ENCODE measurements around a stretch of chr3.

DNA sequence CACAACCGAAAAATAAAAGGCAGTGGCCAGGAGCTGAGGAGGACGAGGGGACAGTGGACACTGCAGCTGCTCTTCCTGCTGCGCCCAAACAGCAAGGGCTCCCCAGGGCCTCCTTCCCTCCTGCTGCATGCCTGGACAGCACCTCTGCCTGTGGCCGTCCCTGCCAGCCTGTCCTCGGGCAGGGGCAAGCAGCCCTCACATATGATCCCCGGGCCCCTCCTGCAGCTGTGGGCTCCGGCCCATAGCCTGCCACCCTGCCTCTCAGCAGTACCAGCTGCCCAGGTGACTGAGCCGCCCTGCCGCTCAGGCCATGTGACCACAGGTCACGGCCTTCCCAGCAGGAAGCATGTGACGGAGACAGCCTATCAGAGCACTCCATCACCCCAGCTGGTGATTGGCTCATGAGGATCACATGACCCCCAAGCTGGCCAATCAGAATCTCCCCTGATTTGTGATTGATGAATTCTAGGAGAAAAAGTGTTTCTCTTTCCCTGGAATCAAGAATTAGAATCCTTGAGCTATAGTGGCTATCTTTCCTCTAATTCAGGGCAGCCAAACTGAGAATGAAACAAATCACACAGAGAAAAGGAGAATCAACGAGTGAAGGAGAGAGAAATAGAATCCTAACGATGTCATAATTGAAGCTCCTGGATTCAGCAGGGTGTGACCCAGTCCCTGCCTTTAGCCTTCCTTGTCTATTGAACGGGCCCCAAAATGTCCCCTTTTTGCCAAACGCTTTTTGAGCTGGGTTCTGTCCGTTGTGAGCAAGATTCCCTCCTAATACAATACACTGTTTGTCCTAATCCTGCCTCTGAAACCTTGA lies 23.8 kb downstream of the ALDH1L1 start:
- RRBS, result no CpG with 5 or more reads among the region's 16 CpGs

GRCh38 chr3:126184514-126185101 lies 4.2 kb upstream of the ALDH1L1 start:
- RRBS, result no CpG with 5 or more reads among the region's 7 CpGs

DNA sequence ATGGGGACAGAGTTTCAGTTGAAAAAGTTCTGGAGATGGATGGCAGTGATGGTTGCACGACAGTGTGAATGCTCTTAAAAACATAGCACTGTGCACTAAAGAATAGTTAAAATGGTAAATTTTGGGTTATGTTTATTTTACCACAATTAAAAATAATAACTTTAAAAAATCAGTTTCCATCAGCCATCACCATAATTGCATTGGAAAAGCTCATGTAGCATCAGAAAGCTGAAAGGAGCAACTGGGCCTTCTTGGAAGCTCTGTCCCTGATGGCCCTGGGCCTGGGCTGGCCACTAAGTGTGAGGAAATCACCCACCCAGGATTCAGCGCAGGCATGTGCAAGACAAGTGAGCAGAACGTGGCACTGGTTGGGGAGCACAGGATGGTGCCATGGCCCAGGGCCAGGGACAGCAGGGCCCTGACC lies 5.7 kb upstream of the ALDH1L1 start:
- RRBS, result no CpG with 5 or more reads among the region's 3 CpGs

- RRBS, result no CpG with 5 or more reads among the region's 8 CpGs
These were observed 15.7 kb downstream of the KLF15 start for GRCh38 chr3:126341417-126341965.

- RRBS, result no CpG with 5 or more reads among the region's 12 CpGs
These were observed 3.4 kb downstream of the ZXDC start for GRCh38 chr3:126472003-126472881.

DNA sequence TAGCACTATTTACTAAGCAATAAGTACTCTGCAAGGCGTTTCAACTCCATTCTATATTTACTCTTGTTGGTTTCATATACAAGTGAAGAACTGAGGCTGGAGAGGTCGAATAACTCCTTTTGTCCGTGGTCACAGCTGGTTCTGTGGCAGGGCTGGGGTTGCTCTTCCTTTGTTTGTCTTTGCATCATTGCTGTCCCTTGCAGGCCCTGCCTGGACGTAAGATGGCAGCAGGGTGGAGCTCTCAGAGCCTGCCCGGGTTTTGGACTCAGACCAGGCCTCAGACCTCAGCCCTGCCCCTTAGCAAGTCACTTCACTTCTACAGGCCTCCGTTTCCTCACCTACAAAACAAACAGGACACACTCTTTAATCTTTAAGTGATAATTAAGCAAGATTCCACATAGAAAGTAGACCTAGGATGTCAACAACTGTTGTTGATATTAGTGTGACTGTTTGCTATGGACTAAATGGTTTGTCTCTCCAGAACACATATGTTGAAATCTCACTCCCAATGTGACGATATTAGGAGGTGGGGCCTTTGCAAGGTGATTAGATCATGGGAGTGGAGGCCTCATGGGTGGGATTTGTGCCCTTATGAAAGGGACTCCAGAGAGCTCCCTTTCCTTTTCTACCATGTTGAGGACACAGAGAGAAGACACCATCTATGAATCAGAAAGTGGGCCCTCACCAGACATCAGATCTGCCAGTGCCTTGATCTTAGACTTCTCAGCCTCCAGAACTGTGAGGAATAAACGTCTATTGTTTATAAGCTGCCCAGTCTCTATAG lies 65.5 kb upstream of the PLXNA1 start:
- RRBS, result no CpG with 5 or more reads among the region's 8 CpGs

DNA sequence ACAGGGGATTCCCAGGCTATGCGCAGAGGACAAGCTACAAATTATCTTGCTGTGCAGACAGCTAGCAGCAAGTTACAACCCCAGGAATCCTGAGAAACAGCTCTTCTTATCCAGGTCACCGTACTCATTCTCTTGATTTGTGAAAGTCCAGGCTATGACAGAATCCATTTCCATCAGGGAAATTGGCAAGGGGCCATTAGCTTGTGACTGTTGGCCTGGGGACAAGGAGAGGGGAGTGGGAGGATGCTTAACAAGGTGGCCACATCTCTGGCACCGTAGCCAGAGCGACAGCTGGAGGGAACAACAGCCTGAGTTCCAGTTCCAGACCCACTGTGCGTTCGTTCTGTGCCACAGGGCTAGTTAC lies 45.0 kb upstream of the PLXNA1 start:
- RRBS, result no CpG with 5 or more reads among the region's 6 CpGs

DNA sequence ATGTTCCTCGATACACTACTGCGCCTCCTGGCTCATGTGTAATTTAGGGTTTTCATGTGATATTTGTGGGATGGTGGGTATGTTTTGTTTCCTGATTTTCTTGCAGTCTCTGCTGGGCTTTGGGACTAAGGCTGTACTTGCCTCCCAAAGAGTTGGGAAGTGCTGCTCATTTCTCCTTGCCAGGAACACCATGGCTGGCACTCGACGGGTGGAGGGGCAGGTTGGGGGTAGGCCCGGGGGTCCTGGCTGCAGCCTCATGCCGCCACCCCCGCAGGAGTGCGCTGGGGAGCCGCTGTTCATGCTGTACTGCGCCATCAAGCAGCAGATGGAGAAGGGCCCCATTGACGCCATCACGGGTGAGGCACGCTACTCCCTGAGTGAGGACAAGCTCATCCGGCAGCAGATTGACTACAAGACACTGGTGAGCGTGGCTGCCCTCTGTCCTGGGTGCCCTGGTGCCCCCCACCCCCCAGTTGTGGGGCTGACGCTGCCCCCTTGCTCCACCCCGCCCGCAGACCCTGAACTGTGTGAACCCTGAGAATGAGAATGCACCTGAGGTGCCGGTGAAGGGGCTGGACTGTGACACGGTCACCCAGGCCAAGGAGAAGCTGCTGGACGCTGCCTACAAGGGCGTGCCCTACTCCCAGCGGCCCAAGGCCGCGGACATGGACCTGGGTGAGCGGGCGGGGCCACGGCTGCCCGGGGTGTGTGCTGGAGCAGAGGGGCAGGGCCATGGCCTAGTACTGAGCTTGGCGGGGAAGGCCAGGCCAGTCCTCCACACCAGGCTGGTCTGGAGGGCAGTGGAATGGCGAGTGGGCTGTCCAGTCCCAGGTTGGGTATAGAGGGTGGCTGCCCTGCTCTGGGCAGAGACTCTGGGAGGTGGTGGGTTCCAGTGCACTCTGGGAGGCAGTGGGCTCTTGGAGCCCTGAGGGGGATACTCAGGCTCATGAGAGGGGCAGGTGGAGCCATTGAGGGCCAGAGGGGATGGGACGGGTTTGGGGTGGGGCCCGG lies 45.1 kb downstream of the PLXNA1 start:
- RRBS, result no CpG with 5 or more reads among the region's 33 CpGs

- RRBS, result no CpG with 5 or more reads among the region's 17 CpGs
These were observed 34.1 kb downstream of the PRR23E start for GRCh38 chr3:127226934-127227617.

- RRBS, result 60% methylated on average over 3 of the region's 36 CpGs
These were observed 15.4 kb downstream of the TPRA1 start for GRCh38 chr3:127574945-127575678.

DNA sequence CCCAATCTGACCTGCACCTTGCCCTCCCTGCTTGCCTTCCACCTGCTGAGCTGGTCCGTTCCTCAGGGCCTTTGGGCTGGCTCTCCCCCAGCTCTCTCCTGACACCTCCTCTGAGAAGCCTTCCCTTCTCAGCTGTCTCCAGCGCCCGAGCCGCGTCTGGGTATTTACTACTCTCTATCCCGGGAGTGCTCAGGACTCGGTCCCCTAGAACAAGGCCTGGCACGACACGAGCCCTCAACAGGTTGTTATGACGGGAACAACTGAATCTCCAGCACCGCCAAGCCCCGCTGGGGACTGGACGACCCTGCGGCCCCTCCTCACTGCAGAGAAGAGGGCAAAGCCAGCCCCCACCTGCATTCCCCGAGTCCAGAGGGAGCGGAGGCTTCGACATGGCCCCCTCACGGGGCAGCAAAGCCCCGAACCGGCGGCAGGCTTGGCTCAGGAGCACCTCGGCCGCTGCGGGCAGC lies 916 bp downstream of the TPRA1 start:
- RRBS, result 0% methylated on average over 4 of the region's 24 CpGs

DNA sequence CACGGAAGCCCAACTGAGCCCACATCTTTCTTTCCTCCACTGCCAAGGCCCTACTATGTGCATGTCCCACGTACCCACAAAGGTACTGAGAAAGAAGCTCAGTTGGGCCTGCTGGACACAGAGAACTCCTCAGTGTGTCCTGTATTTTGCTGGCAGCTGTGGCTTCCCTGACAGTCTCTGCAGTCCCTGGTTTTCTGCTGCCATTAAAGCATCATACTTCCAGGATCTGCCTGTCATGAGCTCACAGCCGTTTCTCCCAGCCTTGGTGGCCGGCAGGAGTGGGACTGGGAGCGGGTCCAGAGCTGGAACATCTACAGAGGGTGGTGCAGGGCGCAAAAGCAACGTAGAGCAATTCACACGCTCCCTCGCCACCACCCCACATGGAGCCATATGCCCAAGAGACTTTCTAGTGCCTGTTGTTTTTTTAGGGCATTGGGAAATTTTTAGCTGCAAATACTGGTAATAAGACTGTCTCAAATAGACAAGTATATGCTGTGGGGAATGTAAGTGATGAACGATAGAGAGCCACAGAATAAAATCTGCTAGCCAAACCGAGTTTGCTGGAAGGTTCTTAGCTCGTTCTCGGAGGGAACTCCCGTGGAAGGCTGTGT lies 33.6 kb downstream of the ABTB1 start:
- RRBS, result no CpG with 5 or more reads among the region's 14 CpGs

DNA sequence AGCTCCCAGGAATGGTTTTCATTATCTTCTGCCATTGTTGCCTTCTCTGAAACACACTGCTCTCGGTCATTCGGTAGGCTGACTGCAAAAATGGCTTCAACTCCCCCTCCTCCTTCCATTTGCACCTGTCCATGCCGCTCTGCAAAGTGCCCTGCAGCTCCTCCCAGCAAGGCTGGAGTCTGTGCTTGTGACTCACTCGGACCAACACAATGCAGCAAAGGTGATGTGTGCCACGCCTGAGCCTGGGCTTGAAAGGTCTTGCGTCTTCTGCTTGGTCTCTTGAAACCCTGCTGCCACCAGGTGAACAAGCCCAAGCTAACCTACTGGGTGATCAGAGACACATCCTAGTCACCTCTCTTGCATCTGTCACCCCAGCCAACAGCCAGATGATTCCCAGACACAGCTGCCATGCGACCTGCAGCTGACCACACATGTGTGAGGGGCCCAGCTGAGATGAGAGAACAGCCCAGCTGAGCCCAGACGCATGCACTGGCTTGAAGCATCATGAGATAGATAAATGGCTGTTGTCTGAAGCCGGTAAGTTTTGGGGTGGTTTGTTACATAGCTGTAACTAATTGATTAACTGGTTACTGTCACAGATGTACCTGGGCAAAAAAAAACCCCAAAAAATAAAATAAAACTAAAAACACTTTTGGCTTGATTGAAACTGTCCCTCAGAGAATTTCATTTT lies 71.0 kb downstream of the MGLL start:
- RRBS, result no CpG with 5 or more reads among the region's 9 CpGs

DNA sequence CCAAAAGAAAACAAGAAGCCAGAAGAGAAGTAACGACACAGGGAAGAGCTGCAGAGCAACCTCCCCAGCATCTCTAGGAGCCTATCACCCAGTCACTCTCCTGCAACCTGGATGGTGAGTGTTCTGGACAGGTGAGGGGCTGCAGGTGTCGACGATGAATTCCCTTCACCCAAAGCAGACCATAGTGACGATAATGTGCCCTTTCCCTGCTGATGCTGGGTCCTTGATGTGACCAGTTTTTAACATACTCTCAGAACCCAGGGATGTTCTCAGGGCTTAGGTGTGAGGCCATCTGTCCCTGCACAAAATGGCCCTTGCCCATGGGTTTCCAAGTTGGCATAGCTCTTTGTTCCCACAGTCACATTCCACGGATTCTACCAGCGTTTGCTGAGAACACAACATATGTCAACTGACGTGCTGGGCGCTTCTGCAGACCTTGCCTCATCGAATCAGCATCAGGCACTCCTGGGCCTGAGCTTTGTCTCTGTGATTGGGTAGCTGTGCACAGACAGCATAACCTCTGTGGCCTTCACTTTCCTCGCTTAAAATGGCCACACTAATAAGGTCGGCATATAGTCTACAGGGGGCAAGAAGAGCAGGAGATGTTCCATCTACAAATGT lies 69.1 kb downstream of the MGLL start:
- RRBS, result no CpG with 5 or more reads among the region's 11 CpGs

GRCh38 chr3:127778327-127778793 lies 44.0 kb downstream of the MGLL start:
- RRBS, result no CpG with 5 or more reads among the region's 5 CpGs

GRCh38 chr3:127803481-127804034 lies 18.8 kb downstream of the MGLL start:
- RRBS, result no CpG with 5 or more reads among the region's 4 CpGs

GRCh38 chr3:127813898-127814299 lies 8.4 kb downstream of the MGLL start:
- RRBS, result no CpG with 5 or more reads among the region's 2 CpGs

DNA sequence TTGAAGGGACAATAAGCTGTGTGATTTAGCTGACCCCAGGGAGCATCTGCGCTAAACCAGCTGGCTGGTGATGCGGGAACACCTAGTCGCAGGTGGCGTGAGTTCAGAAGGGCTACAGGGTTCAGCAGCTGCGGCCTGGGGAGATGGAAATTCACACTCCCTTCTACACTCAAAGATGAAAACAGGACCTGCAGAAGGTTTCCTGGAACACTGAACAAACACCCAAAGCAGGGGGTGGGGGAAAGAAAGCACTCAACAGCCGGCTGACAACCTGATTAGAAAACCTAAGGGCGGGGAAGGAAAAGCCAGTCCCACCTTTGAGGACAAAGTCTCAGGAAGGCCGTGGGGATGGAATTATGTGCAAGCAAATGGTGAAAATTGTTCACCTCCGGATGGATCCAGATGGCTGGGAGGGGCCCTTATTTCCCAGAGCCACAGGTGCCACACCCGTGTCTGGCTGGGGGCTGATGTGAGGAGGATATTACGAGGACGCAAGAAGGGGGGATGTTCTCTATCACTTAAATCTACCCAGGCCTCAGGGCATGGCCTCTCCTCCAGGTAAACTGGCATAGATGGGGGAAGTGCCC lies 6.1 kb downstream of the MGLL start:
- RRBS, result no CpG with 5 or more reads among the region's 12 CpGs

DNA sequence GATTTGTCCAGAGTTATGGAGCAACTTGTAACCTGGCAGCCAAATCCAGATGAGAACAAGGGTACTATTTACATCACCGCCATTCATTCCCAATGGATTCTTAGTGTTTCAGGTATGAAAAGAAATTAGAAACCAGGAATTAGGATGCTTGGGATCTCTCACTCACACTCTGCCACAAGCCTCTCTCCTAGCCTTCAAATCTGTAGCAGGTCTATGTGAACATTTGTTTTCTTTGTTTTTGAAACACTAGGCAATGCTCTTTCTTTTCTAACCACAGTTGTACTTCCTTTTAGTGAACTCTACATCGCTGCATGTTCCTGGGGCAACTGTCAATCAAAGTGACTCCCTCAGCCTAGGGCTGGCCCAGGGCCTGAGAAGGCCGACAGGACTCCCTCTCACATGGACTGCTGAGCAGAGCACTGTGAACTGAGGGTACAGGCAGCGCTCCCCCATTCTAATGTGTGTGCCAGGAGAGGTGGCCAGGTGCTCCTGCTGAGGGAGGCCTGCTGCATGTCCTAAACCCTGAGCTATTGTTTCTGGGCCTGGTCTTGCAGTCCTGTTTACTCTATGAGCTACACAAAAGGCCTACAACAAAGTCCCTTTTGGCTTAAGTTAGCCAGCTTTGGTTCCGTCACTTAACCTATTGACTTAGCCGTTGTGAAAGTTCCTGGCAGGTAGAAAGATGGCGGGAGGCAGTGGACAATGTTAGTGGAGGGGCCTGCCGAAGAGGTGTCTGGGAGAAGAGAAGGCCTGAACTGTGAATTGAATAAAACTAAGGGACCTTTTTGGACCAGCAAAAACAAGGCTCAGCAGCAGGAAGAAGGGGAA lies 14.2 kb upstream of the MGLL start:
- RRBS, result no CpG with 5 or more reads among the region's 8 CpGs

DNA sequence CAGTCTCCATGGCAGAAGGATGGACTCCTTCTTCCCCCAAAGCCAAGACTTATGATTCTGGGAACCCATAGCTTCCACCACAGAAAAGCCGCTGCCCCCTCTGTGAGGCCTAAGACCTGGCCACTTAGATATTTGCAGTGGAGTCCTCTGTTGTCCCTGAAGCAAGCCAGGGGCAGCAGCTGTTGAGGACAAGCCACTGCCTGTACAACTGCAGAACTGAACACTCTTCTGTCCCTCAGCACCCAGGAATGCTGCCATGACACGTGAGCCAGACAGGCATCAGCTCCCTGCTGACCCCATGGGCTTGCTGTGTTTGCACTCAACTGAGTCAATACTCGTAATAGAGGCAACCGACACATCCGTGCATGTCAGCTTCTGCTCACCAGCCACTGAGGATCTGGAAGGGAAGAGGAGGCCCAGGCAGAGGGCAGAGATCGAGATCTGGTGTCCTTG lies 54.4 kb upstream of the SEC61A1 start:
- RRBS, result no CpG with 5 or more reads among the region's 6 CpGs